SJSA1 (cell line): ENCODE measurements around a stretch of chr16.

DNA sequence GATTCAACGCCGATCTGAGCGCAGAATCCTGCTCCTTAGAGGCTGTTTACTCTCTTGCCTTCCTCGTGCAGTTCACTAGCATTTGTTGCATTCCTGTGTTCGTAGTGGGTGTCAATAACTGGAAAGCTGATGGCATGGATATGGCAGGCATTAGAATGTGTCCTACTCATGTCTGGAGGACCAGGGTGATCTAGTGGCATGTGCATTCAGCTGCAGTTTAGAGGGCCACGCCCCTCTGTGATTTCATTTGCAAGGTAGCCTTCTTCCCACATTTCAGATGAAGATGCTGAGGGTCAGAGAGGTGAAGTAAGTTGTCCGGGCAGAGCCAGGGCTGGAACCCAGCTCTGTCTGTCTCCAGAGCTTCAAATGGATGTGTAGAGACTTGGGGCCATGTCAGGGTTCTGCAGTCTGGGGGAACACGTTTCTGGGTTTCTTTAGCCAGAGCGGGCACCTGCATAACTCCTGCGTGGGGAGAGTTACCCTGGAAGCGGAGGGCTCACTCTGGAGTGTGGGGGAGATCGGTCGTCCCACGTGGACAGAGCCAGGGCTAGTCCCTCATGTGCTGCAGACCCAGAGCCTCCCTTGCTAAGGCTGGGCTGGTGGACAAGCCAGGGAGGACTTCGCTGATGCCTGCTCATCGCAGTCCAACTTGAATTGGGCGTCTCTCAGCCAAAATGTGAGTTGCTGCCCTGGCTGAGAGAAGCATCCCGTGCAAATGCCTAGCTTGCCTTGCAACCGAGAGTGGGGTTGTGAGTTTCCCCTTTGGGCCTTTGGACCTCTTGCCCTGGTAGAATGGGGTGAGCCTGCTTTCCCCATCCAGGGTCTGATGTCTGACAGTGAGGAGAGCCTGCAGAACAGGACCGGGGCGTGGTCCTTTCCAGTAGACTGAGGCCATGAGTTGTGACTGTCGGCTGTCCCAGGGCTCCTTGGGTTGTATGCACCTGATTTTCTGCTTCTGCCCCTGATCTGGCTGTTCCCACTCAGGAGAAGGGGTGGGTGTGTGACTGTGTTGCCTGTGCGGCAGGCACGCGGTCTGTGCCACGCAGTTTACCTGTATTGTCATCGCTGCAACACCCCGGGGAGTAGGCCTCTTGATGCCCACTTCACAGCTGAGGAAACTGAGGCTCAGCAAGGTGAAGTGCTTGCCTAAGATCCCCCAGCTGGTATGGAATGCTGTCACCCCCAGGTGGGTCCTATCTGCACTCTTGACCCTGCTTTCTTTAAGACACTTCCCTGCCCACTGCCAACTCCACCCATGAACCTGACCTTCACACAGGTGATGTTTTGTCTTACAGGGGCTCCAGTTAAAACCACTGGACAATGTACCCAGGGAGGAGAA is 1.1 kb downstream of the CRISPLD2 start:
- RAMPAGE, long total RNA: no peak

- RAMPAGE, long total RNA: no peak
Measured at GRCh38 chr16:84824104-84824426, 4.3 kb downstream of the CRISPLD2 start.

DNA sequence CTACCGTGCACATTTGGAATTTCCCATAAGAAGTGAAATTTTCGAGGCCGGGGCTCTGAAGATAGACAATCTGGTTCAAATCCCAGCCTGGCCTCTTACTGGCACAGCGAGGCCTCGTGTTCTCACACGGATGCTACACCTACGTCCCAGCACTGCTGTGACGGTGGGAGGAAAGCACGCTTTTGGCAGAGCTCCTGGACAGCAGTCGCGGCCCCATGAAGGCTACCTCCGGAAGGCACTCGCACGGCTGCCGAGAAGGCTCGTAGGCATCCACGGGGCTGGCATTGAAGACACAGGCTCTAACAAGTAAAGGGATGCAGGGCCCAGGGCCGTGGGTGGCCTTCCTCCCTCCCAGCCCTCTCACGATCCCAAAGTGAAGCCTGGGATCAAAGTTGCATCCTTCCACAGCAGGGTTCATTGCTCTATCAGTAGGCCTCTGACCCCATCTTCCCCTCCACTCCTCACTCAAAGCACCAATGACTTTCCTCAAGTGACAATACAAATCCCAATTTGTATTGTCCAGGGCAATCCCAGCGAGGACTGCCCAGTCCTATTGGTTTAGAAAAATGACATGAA is 25.0 kb downstream of the ZDHHC7 start:
- RAMPAGE, long total RNA: no peak

DNA sequence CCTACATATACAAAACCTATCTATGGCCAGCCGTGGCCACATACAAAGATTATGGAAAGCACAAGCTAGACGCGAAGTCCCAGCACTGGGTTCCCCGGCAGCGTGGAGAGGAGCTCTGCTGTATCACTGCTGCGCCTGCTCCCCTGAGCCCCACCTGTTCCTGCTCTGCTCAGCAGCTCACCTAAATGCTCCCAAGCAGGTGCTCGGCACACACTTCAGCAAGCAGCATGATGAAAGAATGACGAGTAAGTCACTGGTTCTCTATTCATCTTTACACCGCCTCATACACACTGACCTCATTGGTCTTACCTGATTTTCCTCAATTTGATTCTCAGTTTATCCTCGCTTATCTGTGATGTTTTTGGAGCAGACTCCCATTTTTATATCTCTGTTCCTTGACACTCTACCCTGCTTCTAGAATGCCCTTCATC is 20.5 kb downstream of the ZDHHC7 start:
- RAMPAGE, long total RNA: no peak

GRCh38 chr16:85071493-85072030 is 40.7 kb downstream of the CIBAR2 start:
- RAMPAGE, long total RNA: no peak

DNA sequence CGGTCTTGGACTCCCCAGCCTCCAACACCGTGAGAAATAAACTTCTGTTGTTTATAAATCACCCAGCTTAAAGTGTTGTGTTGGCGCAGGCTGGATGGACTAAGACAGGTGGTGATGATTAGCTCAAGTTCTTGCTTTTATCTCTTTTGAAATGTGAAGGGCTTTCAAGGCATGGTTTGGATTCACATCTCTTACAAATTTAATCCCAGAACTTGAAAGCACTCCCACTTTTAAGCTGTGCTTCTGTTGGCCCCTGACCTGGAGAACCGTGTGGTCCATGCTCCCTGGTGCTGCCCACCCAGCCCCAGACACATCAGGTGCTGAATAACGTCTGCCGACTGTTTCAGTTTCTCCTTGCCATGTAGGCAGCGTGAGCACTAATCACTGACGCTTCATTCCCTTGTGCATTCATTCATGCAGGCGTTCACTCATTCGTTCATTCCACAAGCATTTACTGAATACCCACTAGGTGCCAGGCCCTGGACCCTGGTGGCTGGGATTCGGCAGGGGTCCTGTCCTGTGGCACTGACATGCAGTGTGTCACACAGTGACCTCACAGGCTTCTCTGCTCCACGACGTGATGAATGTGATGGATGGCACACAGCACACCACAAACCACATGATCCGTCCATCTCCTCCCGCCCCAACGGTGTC is 8.8 kb downstream of the CIBAR2 start:
- RAMPAGE, long total RNA: no peak

DNA sequence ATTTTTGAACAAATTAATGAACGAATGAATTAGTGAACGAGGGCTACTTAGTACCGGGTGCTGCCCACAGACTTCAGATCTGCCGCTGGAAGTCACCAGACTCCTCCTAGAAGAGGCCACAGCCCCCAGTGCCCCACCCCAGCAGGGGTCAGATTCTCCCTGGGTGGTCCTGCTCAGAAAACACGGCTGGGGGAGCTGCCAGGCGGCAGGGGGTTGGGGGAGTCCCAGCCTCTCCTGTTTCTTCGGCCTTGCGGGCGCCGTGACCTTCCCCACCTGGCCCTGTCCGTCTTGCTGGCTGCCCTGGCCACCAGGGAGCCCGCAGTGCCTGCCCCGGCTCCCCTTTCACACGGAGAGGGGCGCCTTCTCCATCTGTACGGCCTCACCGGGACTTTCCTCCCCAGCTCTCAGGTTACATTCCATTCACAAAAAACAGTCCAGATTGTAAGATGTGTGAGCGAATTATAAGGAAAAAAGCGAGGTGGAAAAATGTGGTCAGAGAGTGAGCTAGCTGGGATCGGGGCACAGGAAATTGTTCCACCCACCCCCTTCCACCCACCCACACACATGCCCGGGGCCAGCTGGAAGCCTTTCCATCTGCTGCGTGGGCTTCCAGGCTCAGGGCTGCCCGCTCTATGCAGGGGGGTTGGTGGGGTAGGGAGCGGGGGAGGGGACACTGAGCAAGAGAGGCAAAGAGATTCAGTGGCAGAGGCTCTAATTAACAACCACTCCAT is 14.5 kb upstream of the CIBAR2 start:
- RAMPAGE, long total RNA: no peak

DNA sequence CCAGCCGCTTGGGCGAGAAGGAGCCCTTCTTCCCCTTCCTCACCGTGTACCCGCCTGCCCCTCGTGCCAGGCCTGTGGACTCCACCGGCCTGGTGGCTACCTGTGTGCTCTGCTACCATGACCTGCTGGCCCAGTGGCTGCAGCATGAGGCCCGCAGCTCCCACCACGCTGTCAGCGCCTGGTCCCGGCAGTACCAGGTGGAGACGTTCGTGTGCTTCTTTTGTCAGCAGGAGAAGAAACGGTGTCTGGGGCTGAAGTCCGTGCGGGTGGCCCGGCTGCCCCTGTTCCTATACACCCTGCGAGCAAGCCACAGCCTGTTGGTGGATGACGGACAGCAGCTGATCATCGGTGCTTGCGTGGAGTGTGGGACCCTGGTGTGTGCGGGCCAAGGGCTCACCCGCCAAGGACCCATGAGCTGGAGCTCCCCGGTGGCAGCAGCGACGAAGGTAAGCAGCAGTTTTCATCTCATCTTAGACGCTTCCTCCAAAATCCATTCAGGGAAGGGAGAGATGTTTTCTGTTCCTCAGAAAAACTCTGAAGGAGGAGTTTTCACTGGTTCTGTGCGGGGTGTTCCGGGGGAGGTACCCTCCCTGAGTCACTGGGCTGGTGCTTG is 59.2 kb upstream of the CIBAR2 start:
- RAMPAGE, long total RNA: no peak

- RAMPAGE, long total RNA: no peak
Measured at GRCh38 chr16:85181055-85182211, 69.2 kb upstream of the CIBAR2 start.

DNA sequence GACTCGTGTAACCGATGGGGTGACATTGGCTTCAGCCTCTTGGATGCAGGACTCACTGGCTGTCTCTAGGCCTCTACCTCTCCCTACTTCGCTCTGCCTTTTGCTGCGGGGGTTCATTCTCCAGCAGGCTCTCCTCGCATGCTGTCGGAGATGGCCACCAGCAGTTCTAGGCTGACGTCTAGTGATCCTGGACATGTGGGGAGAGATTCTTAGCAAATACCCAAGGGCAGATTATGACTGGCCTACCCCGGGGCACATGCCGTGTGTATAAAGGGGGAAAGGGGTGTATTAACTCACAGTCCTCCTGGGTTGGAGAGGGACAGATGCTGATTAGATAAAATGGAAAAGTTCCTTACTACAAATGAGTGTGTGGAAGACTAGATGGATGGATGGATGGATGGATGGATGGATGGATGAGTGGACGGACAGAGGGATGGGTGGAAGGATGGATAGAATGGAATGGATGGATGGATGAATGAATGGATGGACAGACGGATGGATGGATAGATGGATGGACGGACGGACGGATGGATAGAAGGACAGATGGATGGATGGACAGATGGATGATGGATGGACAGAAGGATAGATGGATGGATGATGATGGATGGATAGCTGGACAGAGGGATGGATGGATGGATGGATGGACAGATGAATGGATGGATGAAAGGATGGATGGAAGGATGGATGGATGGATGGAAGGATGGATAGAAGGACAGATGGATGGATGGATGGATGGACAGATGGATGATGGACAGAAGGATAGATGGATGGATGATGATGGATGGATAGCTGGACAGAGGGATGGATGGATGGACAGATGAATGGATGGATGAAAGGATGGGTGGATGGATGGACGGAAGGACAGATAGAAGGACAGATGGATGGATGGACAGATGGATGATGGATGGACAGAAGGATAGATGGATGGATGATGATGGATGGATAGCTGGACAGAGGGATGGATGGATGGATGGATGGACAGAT is 118.5 kb upstream of the CIBAR2 start:
- RAMPAGE, long total RNA: no peak

- RAMPAGE, long total RNA: no peak
Measured at GRCh38 chr16:85309584-85309809, 197.2 kb upstream of the CIBAR2 start.

DNA sequence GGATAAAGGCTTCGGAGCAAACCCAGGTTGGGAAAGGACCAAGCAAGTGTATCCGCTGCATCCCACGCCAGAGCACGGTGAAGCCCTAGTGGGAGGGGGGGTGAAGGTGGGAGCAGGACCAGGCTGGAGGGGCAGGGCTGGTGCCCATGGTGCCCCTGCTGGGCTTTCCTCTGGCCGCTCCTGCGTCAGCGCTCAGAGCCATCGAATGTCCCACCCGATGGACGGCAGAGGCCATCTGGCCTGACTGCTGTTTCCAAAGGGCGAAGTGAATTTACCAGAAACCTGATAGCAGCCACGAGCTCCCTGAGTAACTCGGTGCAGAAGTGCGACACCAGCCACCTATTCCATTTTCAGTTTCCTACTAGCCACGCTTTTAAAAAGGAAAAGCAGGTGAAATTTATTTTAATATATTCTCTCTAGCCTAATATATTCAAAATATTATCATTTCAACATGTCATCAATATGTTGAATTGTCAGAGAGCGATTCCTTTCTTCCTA is 203.6 kb upstream of the CIBAR2 start:
- RAMPAGE, long total RNA: no peak

DNA sequence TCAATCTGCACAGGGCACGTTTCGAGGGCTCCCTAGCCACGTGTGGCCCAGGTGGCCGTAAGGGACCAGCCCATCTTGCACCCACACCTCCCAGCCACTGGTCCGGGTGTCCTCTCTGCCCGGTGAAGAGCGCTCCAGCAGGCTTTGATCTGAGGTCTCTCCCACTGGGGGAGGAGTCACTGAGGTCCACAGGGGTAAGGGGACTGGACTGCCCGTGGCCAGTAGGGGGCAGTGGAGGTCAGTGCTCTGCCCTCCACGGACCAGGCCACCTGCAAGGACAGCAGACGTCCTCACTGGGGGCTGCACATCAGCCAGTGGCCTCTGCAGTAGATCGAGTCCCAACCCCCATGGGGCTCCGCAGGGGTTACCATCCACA is 204.1 kb upstream of the CIBAR2 start:
- RAMPAGE, long total RNA: no peak

- RAMPAGE, long total RNA: no peak
Measured at GRCh38 chr16:85353763-85354301, 241.6 kb upstream of the CIBAR2 start.

- RAMPAGE, long total RNA: no peak
Measured at GRCh38 chr16:85415143-85416113, 197.7 kb upstream of the GSE1 start.

GRCh38 chr16:85437243-85437934 is 175.7 kb upstream of the GSE1 start:
- RAMPAGE, long total RNA: no peak

DNA sequence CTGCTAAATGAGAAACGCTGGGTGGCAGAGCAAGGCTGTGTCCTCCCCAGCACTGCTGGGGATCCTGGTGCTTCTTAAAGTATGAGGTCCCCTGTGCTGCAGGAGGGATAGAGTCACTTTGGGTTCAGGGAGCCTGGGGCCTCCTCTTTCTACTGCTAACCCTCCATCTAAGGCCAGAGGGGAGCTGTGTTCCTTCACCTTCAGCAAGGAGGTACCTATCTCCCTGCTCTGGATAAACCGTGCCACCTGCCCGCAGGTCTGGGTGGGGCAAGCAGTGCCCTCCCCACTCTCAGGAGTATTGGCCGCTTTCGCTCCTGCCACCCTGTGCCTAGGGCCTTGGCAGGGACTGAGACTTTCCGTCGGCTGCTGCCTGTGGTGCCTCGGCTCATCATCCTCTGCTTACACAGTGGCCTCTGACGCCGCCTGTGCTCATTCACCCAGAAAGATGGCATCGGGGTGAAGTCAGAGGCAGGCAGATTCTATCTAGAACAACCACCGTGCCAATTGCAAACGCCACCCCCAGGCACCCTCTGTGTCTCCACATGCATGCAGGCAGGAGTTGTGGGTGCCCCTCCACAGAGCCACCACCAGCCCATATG is 154.3 kb upstream of the GSE1 start:
- RAMPAGE, long total RNA: no peak

GRCh38 chr16:85465845-85466389 is 147.2 kb upstream of the GSE1 start:
- RAMPAGE, long total RNA: no peak

- RAMPAGE, long total RNA: no peak
Measured at GRCh38 chr16:85517915-85518342, 95.2 kb upstream of the GSE1 start.

GRCh38 chr16:85531293-85532085 is 81.6 kb upstream of the GSE1 start:
- RAMPAGE, long total RNA: no peak